ENCODE measurements around the genes NOL8, IPPK, SUSD3, NINJ1 and FAM120AOS.

DNA sequence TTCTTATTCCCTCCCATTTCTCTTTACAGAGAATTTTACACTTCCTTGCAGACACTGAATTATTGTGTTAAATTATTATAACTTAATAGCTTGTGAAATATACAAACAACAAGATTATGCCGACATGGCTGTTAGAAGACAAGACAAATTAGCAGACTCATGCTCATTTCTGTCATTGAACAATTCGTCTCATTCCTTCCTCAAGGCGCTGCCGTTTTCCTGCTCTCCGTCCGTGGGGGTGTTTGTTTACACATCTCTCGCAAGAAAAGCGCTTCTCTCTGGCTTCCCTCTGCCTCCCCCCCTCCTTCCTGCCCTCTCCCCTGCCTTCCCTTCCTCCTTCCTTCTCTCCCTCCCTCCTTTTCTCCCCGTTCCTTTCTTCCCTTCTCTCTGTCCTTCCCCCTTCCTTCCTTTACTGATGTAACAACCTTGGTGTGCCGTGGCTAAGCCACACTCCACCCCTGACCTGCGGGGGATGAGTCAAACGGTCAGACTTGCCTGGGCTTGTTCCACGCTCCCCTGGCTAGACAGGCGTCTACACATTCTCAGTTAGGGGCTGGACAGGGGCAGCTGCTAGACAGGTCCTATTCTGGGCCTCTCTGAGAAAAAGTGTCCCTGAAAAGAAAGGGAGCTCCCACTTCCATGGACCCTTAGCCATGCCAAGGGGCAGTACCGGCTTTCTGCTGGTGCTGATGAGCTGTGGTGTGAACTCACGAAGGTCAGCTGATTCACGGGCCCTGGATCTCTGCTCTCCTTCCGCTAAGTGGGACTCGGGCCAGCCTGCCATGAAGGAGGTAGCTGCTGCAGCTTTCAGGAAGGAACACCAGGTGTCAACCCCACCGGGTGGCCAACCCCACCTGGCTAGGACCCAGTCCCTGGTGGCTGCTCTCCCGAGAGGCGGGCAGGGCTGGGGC lies 32.0 kb upstream of the SPTLC1 start:
- PRO-cap, result unidirectional peak, minus-strand start at position 414 of the sequence
- RAMPAGE, long total RNA, 4 experiments, result no peak in any of the 4 experiments

GRCh38 chr9:92314134-92315340 lies 10.6 kb downstream of the NOL8 start:
- PRO-cap, result no peak
- RAMPAGE, long total RNA, 4 experiments, result start-site peak on the minus strand in 1 of 4 experiments, at chr9:92314791-92314913 at its widest, 21 to 57 reads per replicate

- PRO-cap, result bidirectional peak, plus-strand start at chr9:92325242, minus-strand start at chr9:92325106; bidirectional peak, plus-strand start at chr9:92325928, minus-strand start at chr9:92325350
- RAMPAGE, long total RNA, 4 experiments, result start-site peak on the plus strand in 1 of 4 experiments, at chr9:92325620-92325700 at its widest, 14 reads per replicate; start-site peak on the minus strand in 4 of 4 experiments, at chr9:92325331-92325358 at its widest, 96 to 364 reads per replicate
Measured at GRCh38 chr9:92325006-92325757, at the start of gene NOL8. Gene NOL8 (minus strand): TSS chr9:92325350.

DNA sequence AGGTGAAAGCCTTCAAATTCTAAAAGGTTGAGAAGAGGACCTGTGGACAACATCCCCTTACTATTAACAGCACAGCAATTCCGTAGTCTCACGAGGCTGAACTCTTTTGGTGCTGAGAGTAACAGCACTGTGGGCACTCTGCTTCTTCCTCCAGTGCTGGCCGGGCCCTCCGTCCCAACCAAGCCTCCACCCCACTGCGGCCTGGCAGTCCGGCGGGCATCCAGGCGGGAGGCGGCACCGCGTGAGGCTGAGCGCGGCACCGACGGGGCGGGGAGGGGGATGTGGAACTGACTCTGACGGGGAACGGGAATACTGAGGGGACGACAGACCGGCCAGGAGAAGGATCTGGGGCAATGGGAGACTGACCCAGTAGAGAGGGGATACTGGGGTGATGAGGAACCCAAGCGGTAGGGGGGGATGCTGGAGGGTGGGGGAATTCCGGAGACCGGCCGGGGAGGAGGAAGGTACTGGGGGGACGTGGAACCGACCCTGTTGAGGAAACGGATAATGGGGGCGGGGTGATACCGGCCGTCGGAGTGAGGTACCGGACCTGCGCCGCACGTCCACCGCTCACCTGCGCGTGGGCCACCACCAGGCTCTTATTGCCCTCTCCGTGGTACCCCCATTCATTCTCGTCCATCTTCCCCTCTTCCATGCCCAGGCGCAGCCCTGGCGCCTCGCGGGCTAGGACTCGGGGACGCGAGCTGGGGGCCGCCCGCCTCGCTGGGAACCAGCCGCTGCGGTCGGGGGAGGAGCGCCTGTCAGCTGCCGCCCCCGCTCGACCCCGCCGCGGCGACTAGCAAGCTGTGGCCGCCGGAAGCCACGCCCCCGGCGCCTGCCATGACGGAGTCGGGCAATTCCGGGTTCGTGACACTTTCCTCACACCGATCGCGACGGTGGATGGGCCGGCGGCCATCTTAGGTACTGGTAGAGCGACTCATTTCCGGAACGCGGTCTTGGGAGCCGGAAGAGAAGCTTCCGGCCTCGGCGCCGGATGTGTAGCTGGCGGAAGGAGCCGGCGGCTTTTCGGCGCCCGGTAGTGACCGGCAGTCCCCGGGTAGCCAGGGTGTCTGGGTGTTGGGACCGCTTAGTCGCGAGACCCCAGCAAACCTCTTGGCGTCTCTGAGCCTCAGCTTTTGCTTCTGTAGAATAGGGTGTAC lies at the start of gene IPPK:
TSS of gene IPPK (minus strand) at position 798 of the 1,160 bp plus-strand sequence.
- PRO-cap, result bidirectional peak, plus-strand start at position 207 of the sequence, minus-strand start at position 131 of the sequence; bidirectional peak, plus-strand start at position 969 of the sequence, minus-strand start at position 798 of the sequence
- RAMPAGE, long total RNA, 4 experiments, result start-site peak on the plus strand in 1 of 4 experiments, centred at position 992 of the sequence, 9 reads per replicate

DNA sequence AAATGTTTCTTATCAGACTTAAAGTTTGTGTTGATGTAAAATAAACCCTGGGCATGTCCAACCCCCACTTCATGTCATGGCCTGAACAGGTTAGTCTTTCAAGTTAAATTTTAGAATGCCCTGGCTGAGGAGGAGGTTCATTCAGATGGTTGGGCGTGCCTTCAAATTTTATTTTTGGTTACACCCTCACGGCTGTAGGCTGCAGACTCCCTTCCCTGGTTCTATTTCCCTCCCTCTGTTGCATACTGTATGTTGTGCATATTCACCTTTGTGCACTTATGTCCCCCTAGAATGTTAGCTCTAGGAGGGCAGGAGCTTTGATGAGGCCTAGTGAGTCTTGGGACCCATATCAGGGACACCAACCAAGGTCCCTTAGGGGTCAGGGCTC lies 5.4 kb upstream of the BICD2 start:
- PRO-cap, result no peak
- RAMPAGE, long total RNA, 4 experiments, result no peak in any of the 4 experiments

GRCh38 chr9:93025214-93025638 lies 33.3 kb upstream of the SUSD3 start:
- PRO-cap, result no peak
- RAMPAGE, long total RNA, 4 experiments, result no peak in any of the 4 experiments

GRCh38 chr9:93058299-93059440 lies at the start of gene SUSD3:
Gene SUSD3 (plus strand): TSS chr9:93058701.
- PRO-cap, result unidirectional peak, plus-strand start at chr9:93058731
- RAMPAGE, long total RNA, 4 experiments, result no peak in any of the 4 experiments

DNA sequence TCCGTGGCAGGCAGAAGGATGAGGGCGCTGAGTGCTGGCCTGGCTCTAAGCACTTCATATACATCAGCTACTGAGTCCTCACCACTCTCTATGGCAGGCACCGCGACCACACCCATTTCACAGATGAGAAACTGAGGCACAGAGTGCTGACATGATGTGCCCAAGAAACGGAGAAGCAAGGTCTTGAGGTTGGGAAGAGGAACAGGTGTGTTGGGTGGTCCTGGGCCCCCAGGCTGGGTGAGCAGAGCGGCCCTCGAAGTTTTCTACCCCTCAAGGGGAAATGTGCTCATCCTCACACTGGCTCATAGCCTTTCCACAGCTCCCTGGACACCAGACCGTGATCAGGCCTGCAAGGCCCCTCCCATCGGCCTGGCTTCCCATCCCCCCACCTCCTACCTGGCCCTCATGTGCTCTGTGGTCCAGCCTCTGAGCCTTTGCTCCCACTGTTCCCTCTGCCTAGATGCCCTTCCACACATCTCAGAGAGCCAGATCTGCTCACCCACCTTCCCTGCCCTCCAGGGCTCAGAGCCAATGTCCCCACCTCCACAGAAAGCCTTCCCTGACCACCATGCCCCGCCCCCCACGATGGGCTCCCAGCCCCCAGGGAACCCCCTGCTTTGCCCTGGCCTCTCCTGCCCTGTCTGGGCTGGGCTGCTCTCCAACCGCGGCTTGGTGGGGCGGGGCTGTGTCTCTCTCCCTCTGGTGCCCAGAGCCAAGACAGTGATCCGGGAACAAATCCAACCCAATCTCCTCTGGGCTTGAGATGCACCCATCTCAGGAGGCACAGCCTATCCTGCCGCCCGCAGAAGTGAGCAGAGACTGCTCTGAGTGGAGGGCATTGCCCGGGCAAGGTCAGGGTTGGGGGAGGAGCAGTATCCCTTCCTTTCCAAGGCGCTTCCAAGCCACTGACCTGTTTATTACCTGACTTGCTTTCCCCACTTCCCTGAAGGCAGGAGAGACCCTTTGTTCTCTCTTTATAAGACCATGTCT lies 1.8 kb downstream of the NINJ1 start:
- PRO-cap, result unidirectional peak, plus-strand start at position 803 of the sequence
- RAMPAGE, long total RNA, 4 experiments, result no peak in any of the 4 experiments

DNA sequence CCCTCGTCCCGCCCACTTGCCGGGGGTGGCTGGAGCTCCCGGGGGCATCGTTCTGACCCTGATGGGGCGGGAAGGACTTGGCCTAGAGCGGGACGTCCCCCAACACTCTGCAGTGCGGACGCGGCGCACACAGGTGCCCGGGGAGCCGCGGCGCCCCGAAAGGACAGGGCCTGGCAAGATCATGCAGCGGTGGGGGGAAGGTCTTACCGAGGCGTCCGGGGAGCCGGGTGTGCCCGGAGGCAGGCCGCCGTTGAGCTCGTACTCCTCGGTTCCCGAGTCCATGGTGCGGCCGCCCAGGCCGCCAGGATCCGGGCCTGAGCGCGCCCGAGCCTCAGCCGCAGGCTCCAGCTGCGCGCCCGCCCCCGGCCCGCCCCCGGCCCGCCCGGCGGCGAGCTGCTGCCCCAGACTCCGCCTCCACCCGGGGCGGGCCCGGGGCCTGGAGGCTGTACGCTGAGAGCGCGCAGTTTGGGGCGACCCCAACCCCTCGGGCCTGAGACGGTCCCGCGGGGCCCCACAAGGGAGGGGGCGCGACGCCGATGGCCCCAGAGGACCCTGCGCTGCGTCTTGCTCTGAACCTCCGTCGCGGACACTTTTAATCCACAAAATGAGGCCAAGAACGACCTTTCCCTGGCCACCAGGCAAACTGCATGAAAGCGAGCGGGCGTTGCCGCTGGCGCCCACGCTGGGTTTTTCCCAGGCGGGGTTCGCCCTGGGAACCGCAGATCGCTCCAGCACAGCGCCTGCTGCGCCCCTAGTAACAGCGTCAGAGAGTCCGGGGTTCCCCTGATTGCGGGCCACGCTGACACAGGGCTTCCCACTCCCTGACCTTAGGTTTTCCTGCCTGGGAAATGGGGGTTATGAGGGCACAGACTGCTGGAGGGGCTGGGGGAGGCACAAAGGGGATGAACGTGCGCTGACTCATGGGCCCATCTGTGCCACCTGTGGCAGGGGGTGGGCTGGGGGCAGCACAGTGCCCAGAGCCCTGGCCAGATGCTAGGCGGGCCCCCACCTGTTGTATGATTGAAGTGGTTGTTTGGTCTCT lies at the start of gene NINJ1:
TSS of gene NINJ1 (minus strand) at position 316 of the 1,042 bp plus-strand sequence.
- PRO-cap, result bidirectional peak, plus-strand start at position 426 of the sequence, minus-strand start at position 316 of the sequence
- RAMPAGE, long total RNA, 4 experiments, result start-site peak on the minus strand in 4 of 4 experiments, centred at positions 329 to 339 of the sequence, 382 to 971 reads per replicate

- PRO-cap, result no peak
- RAMPAGE, long total RNA, 4 experiments, result no peak in any of the 4 experiments
Measured at GRCh38 chr9:93206563-93207145, 22.7 kb downstream of the WNK2 start.

GRCh38 chr9:93207381-93207876 lies 23.5 kb downstream of the WNK2 start:
- PRO-cap, result unidirectional peak, plus-strand start at chr9:93207709
- RAMPAGE, long total RNA, 4 experiments, result no peak in any of the 4 experiments

DNA sequence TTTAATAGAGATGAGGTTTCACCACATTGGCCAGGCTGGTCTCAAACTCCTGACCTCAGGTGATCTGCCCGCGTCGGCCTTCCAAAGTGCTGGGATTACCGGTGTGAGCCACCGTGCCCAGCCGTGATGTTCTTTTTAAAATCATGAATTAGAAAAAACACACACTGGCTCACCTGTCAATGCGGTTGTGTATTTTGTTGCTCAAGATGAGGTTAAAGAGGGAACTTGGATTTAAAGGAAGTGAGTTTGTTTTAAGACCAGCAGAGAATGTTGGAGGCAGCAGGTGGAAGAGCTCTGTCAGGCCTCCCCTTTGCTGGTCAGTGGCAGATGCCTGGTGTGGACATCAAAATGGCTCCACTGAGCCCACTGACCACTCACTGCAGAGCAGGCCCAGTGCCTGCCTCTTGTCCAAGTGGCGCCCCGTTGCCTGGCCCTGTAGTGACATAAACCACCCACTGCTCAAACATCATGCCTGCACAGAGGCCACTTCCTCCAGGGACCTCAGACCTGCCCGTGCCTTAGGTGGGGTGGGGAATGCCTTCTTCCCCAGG lies 39.0 kb downstream of the WNK2 start:
- PRO-cap, result no peak
- RAMPAGE, long total RNA, 4 experiments, result no peak in any of the 4 experiments

- PRO-cap, result no peak
- RAMPAGE, long total RNA, 4 experiments, result no peak in any of the 4 experiments
Measured at GRCh38 chr9:93229559-93229927, 45.6 kb downstream of the WNK2 start.

GRCh38 chr9:93452843-93454055 lies at the start of gene FAM120AOS:
Gene FAM120AOS (minus strand): TSS chr9:93453581.
- PRO-cap, result bidirectional peak, plus-strand start at chr9:93452964, minus-strand start at chr9:93452929; unidirectional peak, minus-strand start at chr9:93453095; bidirectional peak, plus-strand start at chr9:93453754, minus-strand start at chr9:93453548
- RAMPAGE, long total RNA, 4 experiments, result start-site peak on the minus strand in 3 of 4 experiments, at chr9:93453523-93453605 at its widest, 27 to 50 reads per replicate

- PRO-cap, result no peak
- RAMPAGE, long total RNA, 4 experiments, result no peak in any of the 4 experiments
Measured at GRCh38 chr9:93476692-93477282, 23.4 kb upstream of the FAM120AOS start.

GRCh38 chr9:93515867-93516282 lies 60.5 kb upstream of the PHF2 start:
- PRO-cap, result no peak
- RAMPAGE, long total RNA, 4 experiments, result no peak in any of the 4 experiments

- PRO-cap, result no peak
- RAMPAGE, long total RNA, 4 experiments, result no peak in any of the 4 experiments
Measured at GRCh38 chr9:93574514-93575160, 1.7 kb upstream of the PHF2 start.

DNA sequence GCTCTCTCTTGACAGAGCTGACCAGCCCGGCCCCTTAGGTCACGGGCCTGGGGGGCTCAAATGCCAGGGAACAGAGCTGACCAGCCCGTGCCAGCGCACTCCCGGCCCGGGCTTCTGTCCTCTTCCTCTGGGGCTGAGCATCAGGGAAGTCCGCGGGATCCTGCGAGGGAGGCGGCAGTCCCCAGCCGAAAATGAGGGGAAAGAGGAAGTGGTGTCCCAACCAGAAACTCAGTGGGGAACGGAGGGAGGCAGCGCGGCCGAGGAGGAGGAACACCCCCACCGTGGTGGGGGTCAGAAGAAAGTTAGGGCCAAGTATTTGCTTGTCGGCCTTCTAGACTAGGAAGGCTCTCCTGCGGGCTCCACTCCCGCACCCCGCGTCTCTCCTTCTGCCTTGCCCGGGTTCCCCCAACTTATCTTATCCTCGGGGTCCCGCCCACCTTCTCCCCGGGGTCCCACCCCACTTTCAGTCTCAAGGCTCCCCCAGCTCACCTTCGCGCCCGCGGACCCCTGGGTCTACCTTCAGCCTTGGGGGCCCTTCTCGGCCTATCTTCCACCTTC lies 632 bp upstream of the PHF2 start:
- PRO-cap, result bidirectional peak, plus-strand start at position 147 of the sequence, minus-strand start at position 129 of the sequence; bidirectional peak, plus-strand start at position 223 of the sequence, minus-strand start at position 193 of the sequence; bidirectional peak, plus-strand start outside the sequence, minus-strand start at position 388 of the sequence
- RAMPAGE, long total RNA, 4 experiments, result no peak in any of the 4 experiments

DNA sequence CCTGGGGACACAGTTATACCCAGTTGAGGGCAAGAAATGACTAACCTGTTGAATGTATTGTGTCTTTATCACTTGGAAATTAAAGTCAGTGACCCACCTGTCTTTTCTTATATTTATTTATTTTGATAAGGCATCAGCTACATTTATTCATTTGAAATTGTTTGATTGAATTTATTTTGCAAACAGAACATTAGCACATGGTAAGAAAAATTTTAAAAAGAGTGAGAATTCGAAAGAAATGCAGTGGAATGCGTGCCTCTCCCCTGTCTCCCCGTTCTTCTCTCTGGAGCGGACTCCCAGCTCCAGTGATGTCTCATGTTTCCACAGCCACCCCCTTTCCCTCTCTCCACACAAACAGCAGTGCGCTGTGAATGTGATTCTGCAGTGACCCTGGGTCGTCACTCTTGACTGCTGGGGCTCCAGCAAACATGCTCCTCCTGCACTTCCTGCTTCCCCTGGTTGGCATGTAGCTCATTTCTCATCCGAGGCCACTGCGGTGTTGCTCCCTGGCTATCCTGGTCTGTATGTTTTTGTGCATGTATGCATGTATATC lies 13.2 kb downstream of the PHF2 start:
- PRO-cap, result unidirectional peak, minus-strand start at position 282 of the sequence
- RAMPAGE, long total RNA, 4 experiments, result no peak in any of the 4 experiments

- PRO-cap, result no peak
- RAMPAGE, long total RNA, 4 experiments, result no peak in any of the 4 experiments
Measured at GRCh38 chr9:93664089-93664881, 87.9 kb downstream of the PHF2 start.